GM19239 (cell line): ENCODE measurements around a stretch of chr14.

DNA sequence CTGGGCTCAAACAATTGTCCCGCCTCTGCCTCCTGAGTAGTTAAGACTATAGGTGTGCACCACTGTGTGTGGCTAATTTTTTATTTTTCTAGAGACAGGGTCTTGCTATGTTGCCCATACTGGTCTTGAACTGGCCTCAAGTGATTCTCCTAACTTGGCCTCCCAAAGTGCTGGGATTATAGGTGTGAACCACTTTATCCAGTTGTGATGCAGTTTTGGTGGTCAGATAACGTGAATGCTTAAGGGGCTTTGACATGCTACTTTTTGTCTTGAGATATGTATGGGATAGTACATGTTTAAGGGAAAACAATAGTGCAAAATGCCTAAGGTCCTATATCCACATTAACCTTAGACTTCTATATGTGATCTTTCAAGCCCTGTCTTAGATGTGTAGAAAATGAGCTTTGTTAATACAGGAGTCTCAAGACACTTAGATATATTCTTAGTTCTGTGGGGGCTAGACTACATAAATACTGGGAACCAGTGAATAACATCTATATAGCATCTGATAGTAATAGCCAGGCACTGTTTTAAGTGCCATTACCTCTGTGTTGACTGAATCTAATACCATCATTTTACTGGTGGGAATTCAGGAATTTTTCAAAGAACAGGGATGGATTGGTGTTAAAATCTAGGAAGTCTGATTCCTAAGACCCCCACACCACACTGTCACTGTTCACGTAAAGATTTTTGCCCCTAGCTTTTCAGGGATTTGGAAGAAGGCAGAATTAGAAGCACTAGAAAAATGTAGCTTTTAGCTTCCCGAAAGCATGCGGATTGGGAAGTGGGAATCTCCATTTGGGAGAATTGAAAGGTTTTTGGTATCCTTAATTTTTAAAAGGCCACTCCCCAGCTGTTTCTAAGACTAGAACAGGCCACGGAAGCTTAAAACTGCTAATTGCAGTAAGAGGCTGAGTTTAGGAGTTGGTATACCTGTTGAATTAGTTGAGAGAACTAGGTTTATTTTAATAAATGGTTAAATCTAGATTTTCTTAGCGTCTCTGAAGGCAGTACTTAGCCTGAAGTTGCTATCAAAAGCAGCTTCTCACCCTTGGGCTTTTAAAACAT lies 6.1 kb downstream of the SRSF5 start:
- RRBS = no CpG with 5 or more reads among the region's 7 CpGs

GRCh38 chr14:69937383-69937817 lies 58.2 kb downstream of the SMOC1 start:
- RRBS = no CpG with 5 or more reads among the region's 10 CpGs

GRCh38 chr14:70186712-70187246 lies 2.0 kb downstream of the SLC8A3 start:
- RRBS = 2% methylated on average over 4 of the region's 22 CpGs

GRCh38 chr14:70252226-70252463 lies 63.4 kb upstream of the SLC8A3 start:
- RRBS = no CpG with 5 or more reads among the region's 6 CpGs

DNA sequence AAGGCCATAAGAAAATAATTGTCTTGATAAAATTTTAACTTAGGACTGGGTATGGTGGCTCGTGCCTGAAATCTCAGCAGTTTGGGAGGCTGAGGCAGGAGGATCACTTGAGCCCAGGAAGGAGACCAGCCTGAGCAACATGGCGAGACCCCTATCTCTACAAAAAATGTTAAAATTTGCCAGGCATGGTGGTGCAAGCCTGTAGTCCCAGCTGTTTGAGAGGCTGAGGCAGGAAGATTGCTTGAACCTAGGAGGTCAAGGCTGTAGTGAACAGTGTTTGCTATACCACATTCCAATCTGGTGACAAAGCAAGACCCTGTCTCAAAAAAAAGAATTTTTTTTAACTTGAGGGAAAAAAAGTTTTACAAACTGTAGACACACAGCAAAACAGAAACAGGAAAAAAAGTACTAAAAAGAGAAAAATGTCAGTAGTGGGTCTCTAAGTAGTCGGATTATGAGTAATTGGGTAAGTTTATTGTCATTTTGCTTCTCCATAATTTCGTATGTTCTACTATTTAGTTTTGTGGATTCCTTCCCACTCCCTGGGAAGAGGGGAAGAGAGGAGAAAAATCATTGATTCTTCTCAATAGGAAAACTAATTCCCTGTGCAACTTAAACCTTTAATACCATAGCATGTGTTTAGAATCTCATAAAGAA lies 2.4 kb upstream of the MAP3K9 start:
- RRBS = no CpG with 5 or more reads among the region's 4 CpGs

GRCh38 chr14:70981711-70982064 lies 74.4 kb downstream of the PCNX1 start:
- RRBS = no CpG with 5 or more reads among the region's 3 CpGs

DNA sequence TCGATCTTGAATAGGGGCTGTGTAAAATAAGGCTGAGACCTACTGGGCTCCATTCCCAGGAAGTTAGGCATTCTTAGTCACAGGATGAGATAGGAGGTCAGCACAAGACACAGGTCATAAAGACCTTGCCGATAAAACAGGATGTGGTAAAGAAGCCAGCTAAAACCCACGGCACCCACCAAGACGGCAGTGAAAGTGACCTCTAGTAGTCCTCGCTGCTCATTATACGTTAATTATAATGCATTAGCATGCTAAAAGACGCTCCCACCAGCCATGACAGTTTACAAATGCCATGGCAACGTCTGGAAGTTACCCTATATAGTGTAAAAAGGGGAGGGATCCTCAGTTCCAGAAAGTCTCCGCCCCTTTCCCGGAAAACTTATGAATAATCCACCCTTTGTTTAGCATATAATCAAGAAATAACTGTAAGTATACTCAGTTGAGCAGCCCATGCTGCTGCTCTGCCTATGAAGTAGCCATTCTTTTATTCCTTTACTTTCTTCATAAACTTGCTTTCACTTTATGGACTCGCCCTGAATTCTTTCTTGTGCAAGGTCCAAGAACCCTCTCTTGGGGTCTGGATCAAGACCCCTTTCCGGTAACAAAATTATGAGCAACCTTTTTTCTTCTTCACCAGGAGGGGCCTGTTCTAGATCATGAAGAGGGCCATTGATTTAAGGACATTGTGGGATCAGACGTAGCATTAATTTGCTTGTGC lies 189.4 kb upstream of the SIPA1L1 start:
- RRBS = no CpG with 5 or more reads among the region's 13 CpGs

DNA sequence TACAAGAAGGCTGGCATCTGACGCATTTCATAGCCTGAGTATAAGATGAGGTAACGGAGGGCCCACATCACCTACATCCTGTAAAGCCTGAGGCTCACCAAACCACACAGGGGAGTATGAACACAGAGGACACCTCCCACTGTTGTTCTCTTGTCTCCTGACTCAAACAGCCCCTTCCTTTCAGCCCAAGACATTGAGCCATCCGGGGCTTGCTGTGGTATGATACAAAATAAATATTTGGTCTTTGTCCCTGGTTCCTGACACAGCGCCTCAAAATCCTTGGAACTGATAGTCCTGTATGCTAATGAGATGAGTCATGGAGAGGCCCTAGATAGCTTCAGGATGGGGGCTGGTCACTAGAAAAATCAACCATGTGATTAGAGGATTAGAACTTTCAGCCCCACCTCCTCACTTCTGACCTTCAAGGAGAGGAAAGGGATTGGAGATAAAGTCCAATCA lies 176.8 kb upstream of the SIPA1L1 start:
- RRBS = no CpG with 5 or more reads among the region's 4 CpGs

GRCh38 chr14:71187495-71188039 lies 132.7 kb upstream of the SIPA1L1 start:
- RRBS = no CpG with 5 or more reads among the region's 6 CpGs

GRCh38 chr14:72000823-72001403 lies 68.7 kb downstream of the RGS6 start:
- RRBS = no CpG with 5 or more reads among the region's 9 CpGs

GRCh38 chr14:72097994-72098398 lies 165.8 kb downstream of the RGS6 start:
- RRBS = no CpG with 5 or more reads among the region's 3 CpGs

DNA sequence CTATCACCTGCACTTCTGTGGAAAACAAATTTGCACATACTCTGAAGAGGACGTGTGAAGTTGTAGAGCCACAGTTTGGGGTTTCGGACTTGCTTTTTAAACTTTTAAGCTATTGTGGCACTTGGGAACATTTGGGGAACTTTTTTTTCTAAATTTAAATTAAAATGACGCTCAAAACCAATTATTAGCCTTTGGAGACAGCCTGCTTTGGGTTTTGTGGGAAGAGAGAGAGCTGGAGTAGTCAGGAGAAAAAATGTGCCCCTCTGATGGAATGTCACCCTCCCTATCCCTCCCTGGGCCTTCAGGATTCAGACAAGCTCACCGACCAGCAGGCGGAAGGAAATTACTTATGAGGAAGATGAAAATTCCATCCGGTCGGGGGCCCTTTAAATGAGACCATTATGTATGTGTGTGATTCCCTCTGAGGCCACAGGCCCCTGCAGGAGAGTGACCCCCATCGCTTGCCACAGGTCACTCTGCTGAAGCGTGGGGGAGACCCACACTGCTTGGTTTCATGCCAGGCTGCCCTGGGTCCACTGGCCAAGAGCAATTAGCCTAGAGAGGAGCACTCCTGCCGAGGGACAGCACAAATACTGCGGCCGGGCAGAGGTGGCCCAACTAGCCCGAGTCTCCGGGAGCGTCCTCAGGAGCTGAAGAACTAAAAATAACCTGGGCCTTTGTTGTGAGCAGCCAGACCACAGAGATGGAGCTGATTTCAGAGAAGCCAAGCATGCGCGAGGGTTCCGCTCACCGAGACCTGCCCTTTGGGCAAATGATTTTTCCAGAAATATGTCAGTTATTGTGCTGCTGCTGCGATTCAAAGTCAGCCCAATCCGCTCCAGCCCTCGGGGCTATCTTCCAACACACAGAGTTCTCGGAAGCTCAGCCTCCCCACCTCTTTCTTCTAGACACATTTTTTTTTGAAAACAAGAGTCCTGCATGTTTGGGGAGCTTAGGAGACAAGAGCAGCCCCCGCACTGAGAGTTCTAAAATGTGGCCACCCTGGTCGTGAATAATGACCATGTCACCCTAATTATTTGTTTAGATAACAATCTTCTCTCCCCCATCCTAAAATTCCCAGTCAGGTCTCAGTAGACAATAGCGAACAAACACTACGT lies 276.4 kb downstream of the DPF3 start:
- RRBS = no CpG with 5 or more reads among the region's 27 CpGs

DNA sequence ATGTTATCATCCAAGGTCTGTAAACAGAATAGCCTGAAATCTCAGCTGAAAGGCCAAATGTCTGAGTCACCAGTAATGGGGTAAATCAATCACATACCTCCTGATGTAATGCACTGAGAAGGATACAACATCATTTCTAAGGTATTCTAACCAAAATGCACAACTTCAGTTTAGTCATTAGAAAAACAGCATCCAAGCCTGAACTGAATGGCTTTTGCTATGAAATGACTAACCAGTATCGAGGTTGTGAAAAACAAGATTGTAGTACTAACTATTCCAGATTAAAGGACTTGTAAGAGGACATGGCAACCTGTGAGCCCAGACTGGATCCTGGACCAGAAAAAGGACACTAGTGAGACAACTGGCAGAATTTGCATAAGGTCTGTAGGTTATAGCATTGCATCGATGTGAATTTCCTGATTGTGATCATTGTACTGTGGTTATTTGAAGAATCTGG lies 228.5 kb downstream of the DPF3 start:
- RRBS = no CpG with 5 or more reads among the region's 2 CpGs

GRCh38 chr14:72892156-72892811 lies 1.6 kb downstream of the DPF3 start:
- RRBS = 2% methylated on average over 5 of the region's 41 CpGs

DNA sequence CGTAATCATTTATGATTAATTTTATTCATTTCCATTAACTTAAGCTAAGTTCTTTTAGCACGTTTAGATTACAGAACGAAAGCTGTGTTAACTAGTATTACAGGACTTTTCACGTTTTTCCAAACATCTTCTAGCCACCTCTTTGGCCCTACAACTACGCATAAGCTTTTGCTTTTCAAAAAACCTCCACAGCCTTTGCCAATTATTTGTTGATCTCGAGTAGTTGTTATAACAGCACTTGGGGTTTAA lies 490 bp upstream of the RBM25 start:
- RRBS = no CpG with 5 or more reads among the region's 6 CpGs

- RRBS = no CpG with 5 or more reads among the region's 19 CpGs
These were observed 9.0 kb upstream of the PAPLN start for GRCh38 chr14:73228124-73228877.

DNA sequence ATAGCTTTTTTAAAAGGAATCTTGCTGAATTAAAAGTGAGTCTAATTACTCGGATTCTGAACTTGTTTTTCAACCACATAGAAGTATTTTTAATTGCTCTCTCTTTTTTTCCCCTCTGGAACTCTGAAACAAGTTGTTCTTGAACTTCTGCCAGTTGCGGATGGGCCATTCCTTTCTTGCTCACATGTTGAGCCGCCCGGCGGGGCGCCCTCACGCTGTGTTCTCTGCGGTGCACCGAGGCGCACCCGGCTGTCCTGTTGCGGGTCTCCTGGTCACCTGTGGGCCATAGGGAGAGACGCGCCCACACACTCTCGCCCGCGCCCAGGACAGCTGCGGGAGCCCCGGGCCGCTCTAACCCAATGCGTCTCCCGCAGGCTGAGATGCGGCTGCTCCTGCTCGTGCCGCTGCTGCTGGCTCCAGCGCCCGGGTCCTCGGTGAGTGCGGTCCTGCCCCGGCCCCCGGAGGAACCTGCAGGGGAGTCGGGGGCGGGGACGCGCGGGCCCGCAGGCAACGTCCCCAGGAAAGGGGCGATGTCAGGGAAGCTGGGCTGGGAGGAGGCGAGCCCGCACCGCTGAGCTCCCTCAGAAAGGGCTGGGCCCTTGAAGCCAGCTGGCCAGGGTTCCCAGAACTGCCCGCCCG lies 2.2 kb downstream of the PAPLN start:
- RRBS = 7% methylated on average over 21 of the region's 44 CpGs

GRCh38 chr14:73458652-73458733 lies 147 bp upstream of the NUMB start:
- RRBS = no CpG with 5 or more reads among the region's 9 CpGs

DNA sequence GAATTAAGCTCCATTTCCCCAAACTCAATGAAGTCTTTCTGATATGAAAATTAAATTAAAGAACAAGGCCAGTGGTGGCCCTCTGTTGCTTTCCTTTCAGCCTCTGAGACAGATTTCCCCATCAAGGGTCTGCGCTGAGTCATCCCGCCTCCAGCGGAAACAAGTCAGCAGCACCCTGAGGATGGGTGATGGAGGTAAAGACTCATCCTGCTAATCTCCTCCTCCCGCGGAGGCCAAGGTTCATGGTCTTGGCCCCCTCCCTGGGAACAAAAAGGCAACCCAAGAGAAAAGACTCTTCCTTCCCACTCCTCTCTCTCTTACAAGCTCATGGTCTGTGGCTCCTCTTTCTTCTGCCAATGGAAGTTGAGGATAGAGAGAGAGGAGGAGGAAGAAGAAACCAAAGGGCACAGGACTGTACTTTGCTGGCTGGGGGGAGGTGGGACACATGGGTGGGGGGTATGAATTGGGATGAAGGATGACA lies 9.1 kb upstream of the NUMB start:
- RRBS = no CpG with 5 or more reads among the region's 5 CpGs

DNA sequence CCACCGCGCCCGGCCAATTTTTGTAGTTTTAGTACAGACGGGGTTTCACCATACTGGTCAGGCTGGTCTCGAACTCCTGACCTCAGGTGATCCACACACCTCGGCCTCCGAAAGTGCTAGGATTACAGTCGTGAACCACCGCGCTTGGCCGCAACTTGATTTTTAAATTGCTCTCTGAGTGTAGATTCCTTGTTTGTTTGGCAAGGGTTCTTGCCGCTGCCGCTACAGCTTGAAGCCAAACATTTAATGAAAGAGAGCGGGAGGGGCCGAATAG lies 191 bp upstream of the RIOX1 start:
- RRBS = no CpG with 5 or more reads among the region's 15 CpGs